ENCODE data around the gene CCR6.

DNA sequence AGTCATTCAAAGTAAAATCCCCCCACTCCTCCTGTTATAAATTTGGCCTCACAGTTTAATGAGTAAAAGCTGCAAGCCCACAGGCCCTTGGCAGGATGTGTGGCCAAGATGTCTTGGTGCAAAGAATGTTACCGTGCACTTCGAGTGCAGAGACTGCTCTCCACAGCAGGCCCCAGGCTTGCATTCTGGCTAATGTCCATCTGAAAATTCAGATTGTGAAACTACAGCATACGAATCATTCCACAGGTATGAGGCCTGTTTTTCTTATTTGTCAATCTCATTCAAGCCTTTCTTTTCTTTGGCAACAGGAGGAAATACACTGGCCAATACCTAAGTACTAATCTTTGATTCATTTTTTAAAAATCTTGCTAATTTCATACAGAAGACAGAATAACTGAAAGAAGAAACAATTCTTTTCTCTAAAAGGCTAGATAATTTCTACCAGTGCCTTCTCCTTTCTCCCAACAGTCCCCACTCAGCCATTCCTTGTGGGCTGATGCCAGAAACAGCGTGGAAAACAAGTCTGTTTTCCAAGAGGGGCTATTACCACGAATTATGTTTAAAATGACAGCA is 7.0 kb downstream of the RPS6KA2 start:
- RAMPAGE, total RNA, result no peak

- RAMPAGE, total RNA, result no peak
Measured at GRCh38 chr6:166636632-166637160, 9.6 kb upstream of the RPS6KA2 start.

DNA sequence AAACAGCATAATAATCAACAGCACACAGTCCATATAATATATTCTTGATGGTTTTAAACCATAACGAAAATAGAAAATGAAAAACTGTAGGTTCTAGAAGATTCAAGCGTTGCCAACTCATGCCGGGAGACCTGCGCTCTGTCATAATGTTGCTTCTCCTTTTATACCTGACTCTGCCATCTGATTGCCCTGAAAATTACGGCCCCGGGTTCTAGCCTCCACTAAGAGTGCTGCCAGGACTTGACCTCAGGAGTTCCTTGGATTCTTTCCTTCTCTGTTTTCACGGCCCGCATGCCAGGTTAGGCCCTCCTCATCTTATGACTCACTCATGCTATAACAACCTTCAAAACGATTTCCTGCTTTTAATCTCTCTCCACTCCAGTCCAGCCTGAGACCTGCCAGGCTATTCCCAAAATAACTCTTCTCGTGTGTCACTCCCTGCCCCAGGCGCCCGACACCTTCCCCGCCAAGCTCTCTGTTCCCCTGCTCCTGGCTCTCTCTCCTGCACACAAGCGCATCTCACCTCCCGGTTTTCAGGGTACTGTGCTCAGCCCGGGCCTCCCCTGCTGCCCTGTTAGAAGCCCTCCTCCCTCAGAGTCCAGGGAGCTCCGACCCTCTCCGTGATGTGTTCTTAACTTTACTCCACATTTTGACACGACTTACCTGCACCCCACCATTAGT is 64.1 kb upstream of the RPS6KA2 start:
- RAMPAGE, total RNA, result no peak

DNA sequence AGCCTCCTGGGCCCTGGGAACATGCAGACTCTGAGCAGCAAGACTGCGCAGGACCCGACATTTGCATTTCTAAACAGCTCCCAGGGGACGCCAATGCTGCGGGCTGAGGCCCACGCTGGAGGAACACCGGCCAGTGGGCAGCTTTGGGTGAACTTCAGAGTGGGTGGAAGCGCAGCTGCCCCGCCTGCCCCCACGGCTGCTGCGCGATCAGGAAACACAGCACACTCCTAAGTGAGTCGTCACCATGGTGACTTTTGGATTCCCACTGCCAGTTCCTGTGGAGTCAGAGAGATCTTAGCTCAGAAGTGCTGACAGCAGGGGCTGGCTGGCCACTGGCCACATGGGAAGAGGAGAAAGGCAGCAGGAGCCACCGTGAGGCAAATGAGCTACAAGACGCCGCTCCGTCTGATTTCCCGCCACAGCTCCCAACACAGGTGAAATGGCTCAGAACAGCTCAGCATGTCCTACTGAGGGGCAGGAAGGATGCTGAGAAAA is 52.1 kb downstream of the RNASET2 start:
- RAMPAGE, total RNA, result no peak

GRCh38 chr6:166931572-166932385 is 24.6 kb downstream of the RNASET2 start:
- RAMPAGE, total RNA, result no peak

GRCh38 chr6:166956881-166957691 is 736 bp upstream of the RNASET2 start:
- RAMPAGE, total RNA, result no peak

GRCh38 chr6:166994892-166995641 is 4.1 kb upstream of the CEP43 start:
- RAMPAGE, total RNA, result no peak

DNA sequence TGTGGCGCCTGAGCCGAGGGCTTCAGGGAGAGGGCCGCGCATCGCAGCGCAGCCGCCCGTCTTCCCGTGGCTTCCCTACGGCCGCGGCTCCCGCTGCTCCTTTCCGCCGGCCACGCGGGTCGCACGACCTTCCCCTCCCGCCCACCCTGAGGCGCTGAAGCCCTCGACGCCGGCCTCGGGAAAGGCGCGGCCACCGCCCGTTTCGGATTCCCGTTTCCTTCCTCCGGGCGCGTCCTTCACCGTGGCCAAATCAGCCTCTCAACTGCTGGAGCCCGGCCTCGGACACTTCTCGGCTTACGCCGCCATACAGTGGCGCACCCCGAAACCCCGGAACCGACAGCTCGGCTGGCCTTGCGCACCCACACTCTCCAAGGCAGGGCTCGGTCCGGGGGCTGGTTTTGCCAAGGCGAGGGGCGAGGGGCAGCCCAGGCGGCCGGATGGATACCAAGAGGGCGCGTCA is 1.1 kb upstream of the CEP43 start:
- RAMPAGE, total RNA, result no peak

DNA sequence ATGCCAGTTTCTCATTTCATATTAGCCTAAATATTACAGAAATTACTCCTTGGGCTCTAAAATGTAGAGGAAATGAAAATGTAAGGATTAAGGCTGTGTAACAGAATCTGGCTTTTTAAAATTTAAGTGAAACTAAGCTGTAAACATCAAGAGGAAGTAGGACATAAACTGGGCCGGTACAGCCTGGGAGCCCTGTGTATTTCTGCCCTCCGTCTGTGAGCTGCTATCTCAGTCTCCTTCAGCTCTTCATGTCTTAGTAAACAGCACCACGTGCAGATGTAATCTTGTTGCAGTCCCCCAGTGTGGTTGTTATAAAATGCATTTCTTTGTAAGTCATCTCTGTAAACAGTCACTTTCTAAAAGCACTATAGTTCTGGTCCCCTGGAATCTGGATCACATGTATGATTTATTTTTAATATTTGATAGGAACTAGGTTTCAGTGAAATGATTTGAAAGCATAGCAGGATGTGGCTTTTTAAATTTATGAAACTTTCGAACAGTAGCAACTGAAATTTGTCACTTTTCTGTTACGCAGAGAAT is 42.1 kb downstream of the CEP43 start:
- RAMPAGE, total RNA, result no peak

GRCh38 chr6:167111456-167112169 is 11.3 kb upstream of the CCR6 start:
- RAMPAGE, total RNA, result no peak

GRCh38 chr6:167121350-167121828 is 1.5 kb upstream of the CCR6 start:
- RAMPAGE, total RNA, result no peak

- RAMPAGE, total RNA, result no peak
Measured at GRCh38 chr6:167122847-167123362, at the start of gene CCR6. TSS of gene CCR6 (plus strand) at chr6:167123096.

- RAMPAGE, total RNA, result no peak
Measured at GRCh38 chr6:167276993-167277486, 14.1 kb upstream of the UNC93A start.

DNA sequence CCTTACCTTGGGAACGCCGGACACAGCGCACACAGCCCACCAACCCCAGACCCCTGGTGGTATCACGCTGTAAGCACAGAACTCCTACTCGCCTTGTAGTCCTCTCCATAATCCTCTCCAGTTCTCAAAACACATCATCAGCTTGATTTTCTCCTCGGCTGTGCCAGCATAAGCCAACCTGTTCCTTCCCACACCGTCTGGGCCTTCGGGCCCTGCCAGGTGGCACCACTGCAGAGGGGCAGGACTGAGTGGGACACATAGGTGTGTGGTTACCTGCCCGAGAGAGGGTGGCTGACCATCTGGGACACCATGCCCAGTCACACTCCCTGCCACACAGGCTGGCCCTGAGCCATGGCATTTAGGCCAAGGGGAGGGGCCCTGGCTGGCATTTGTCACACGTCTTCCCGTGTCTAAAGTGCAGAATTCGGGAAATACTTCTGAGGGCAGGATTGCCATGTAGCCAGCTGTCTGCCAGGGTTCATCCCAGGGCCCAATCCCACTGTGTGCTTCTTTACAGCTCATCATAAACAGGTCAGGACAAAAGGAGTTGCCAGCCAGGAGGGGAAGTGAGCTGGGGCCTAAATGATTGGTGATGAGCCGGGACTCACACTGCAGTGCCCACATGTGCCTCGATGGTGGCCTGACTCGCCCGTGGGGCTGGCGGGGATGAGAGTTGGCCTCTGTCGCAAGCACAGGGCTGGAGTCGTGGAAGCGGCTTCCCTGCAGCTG is 6.1 kb upstream of the UNC93A start:
- RAMPAGE, total RNA, result no peak

DNA sequence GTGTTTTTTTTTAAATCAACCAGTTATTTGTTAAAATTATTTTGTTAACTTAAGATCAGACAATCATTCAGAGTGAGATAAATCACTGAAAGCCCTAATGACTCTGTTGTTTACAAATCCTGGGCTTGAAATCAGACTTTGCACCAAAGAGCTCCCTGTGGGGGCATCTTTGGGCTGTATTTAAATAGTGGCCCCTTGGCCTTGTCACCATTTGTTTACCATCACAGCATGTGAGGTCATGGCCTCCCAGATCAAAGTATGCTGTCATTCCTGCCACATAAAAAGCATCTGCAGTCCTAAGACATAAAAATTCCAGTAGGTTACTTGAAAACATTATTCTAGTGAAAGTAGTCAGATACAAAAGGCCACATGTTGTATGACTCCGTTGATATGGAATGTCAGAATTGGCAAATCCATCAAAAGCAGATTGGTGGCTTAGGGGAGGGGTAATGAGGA is 17.2 kb downstream of the TTLL2 start:
- RAMPAGE, total RNA, result no peak

- RAMPAGE, total RNA, result no peak
Measured at GRCh38 chr6:167441659-167442668, 117.1 kb downstream of the TTLL2 start.

- RAMPAGE, total RNA, result no peak
Measured at GRCh38 chr6:167491696-167492052, 166.8 kb downstream of the TTLL2 start.

GRCh38 chr6:167492524-167492856 is 167.6 kb downstream of the TTLL2 start:
- RAMPAGE, total RNA, result no peak

DNA sequence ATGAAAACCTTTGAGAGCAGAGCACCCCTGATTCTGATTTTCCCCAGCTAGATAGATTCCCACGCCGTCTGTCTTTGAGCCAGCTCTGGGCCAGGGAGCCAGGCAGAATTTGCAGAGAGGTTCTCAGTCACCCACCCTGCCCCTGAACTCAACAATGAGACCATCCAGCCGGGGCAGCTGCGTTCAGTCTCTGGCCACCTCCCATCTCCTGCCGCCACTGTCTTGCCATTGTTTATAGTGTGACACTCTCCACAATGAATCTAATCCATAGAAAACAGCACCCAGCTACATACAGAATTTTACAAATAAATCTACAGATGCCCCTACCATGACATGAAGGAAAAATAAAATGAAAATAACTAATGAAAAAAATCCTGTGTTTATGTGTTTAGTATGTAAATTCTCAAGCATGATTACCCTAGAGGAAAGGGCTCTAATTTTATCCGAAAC is 171.3 kb downstream of the TTLL2 start:
- RAMPAGE, total RNA, result no peak

- RAMPAGE, total RNA, result no peak
Measured at GRCh38 chr6:167675858-167676723, 150.6 kb upstream of the AFDN start.

Data from foreskin keratinocyte (primary cell).